Osteoblast (primary cell): ENCODE measurements around the genes VARS2 and HLA-C.

- CAGE, long polyA plus RNA = no peak
- RRBS = no CpG with 5 or more reads among the region's 7 CpGs
Measured at GRCh38 chr6:30741006-30741399, 1.5 kb downstream of the FLOT1 start.

GRCh38 chr6:30743459-30744076, 779 bp downstream of the IER3 start:
- CAGE, long polyA plus RNA = no peak
- RRBS = 23% methylated on average over 7 of the region's 36 CpGs

DNA sequence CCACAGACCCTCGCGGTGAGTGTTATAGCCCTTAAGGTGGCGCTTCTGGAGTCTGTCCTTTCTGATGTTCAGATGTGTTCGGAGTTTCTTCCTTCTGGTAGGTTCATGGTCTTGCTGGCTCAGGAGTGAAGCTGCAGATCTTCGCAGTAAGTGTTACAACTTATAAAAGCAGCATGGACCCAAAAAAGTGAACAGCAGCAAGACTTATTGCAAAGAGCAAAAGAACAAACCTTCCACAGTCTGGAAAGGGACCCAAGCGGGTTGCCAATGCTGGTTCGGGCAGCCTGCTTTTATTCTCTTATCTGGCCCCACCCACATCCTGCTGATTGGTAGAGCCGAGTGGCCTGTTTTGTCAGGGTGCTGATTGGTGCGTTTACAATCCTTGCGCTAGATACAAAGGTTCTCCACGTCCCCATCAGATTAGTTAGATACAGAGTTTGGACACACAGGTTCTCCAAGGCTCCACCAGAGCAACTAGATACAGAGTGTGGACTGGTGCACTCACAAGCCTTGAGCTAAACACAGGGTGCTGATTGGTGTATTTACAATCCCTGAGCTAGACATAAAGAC, 62.5 kb upstream of the IER3 start:
- CAGE, long polyA plus RNA = no peak
- RRBS = no CpG with 5 or more reads among the region's 11 CpGs

DNA sequence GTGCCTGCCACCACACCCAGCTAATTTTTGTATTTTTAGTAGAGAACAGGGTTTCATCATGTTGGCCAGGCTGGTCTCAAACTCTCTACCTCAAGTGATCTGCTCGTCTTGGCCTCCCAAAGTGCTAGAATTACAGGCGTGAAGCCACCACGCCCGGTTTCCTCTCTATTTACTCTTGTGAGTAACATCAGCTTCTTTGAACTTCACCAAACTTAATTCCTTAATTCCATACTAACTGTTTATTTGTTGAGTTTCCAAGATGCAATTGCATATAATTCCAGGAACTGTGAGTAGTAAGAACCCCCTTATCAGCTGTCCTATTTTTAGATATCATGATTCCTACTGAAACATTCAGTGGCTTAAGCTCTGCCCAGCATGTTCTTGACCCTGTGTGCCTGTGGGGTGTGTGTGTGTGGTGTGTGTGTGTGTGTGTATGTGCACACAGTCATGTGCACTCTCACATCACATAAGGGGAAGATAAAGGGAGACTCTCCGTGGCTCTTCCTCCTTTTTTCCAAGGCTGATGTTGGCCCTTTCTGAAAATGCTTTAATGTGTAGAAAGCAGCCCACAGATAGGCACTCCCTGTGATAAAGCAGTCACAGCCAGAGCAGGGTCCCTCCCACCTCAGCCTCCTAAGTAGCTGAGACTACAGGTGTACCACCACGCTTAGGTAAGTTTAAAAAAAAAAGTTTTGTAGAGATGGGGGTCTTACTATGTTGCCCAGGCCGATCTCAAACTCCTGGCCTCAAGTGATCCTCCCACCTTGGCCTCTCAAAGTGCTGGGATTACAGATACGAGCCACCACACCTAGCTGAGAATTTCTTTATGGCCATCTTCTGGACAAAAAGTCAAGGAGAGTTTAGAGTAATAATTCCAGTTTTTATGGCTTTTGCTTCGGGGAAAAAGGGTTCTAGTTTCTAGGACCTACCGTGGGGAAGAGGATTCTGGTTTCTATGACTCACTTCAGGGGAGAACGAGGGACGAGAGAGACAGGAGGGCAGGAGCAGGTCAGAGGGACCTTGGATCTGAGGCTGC, 69.0 kb upstream of the IER3 start:
- CAGE, long polyA plus RNA = no peak
- RRBS = no CpG with 5 or more reads among the region's 12 CpGs

DNA sequence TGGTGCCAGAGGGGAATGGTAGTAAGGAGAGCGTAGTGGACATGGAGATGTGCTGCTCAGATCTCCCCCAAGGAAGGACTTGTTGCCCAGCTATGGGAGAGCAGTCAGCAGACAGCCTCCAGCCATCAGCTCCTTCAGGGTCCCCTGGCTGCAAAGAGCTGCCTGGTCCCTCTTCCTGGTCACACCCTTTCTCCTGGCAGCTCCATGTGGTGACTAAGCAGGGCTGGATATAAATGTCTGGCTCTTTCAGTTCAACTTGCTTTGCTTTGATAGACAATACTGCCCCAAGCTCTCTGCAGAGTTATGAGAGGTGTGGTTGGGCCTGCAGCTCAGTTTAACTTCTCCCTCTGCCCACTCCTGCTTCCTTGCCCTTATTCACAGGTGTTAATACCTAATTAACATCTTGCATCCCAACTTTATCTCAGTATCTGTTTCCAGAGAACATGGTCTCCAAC, 64.1 kb upstream of the DDR1 start:
- CAGE, long polyA plus RNA = no peak
- RRBS = no CpG with 5 or more reads among the region's 1 CpG

DNA sequence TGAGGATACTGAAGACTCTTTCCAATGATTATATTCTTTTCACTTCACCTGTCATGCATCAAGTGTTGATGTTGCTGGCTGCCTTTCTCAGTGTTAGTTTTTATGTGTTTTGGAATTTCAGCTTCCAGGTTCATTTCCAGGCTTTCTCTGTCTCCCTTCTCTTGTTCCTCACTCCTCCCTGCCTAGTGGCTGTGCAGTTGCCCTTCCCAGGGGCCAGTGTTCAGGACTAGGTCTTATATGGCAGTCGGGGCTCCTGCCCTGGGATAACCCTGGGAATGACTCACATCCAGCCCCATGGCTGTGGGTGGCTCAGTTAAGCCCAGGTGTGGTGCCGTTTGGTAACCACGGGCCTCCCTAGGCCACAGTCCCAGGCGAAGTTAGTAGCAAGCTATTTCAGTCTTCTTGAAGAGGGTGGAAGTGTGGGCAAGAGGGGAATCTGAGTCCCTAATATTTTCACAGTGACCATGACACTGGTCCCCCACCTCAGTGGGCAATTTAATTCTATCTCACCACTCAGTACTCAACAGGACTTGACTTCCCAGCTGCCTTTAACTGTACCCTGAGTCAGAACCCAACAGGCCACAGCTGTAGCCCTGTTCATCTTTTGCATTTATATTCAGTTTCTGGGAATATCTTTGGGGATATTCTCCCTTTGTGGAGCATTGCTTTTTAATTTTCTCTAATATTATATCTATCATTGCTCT, 57.3 kb upstream of the DDR1 start:
- CAGE, long polyA plus RNA = no peak
- RRBS = no CpG with 5 or more reads among the region's 4 CpGs

DNA sequence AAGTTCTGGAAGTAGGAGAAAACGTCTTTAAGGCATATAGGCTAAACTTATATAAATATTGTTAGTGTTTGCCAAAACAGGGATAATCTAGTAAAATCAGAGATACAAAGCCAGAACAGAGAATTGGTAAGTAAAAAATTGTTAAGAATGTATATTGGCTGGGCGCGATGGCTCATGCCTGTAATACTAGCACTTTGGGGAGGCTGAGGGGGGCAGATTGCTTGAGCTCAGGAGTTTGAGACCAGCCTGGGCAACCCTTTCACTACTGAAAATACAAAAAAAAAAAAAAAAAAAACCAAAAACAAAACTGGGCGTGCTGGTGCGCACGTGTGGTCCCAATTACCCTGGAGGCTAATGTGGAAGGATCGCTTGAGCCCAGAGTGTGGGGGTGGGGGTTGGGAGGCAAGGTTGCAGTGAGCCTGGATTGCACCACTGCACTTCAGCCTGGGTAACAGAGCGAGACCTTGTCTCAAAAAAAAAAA, 37.1 kb upstream of the DDR1 start:
- CAGE, long polyA plus RNA = no peak
- RRBS = no CpG with 5 or more reads among the region's 8 CpGs

- CAGE, long polyA plus RNA = no peak
- RRBS = no CpG with 5 or more reads among the region's 16 CpGs
Measured at GRCh38 chr6:30847627-30848705, 36.4 kb upstream of the DDR1 start.

- CAGE, long polyA plus RNA = no peak
- RRBS = no CpG with 5 or more reads among the region's 17 CpGs
Measured at GRCh38 chr6:30880568-30881352, 3.6 kb upstream of the DDR1 start.

DNA sequence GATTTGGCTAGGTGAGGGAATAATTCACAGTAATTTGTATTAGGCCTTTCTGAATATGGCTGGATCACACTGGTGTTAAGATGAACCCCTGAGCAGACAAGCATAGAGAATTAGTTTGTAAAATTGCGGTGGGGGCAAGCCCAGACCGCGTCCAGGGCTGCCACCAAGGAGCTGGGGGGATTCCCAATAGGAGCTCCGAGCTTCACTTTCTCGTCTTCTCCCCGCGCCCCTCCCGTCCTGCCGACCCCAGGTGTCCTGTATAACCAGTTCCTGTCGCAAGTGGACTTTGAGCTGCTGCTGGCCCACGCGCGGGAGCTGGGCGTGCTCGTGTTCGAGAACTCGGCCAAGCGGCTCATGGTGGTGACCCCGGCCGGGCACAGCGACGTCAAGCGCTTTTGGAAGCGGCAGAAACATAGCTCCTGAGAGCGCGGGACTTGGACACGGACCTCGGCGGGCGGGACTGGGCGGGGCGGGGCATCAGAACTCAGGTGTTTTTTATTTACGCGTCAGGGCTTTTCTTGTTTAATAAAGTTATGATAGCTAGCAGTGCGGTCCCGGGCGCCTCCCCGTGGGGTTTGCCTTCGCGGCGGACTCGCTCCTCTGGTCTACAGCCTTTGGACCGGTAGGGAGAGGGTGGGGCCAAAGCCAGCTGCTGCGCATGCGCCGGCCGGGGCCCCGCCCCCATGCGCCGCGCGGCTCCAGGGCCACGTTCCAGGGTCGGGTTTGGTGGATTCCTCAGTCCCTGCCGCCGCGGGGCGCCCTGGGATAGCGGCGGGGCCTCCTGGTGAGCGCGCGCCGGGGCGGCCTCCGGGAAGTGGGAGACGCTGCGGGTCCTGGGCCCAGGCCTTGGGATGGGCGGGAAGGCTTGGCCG, at the start of gene VARS2:
Gene VARS2 (plus strand): TSS at position 678 of the 872 bp plus-strand sequence.
- CAGE, long polyA plus RNA = start-site peak on the plus strand centred at position 744 of the sequence, 88 bp wide, 6 and 21 reads in 2 replicates
- RRBS = 2% methylated on average over 16 of the region's 70 CpGs

DNA sequence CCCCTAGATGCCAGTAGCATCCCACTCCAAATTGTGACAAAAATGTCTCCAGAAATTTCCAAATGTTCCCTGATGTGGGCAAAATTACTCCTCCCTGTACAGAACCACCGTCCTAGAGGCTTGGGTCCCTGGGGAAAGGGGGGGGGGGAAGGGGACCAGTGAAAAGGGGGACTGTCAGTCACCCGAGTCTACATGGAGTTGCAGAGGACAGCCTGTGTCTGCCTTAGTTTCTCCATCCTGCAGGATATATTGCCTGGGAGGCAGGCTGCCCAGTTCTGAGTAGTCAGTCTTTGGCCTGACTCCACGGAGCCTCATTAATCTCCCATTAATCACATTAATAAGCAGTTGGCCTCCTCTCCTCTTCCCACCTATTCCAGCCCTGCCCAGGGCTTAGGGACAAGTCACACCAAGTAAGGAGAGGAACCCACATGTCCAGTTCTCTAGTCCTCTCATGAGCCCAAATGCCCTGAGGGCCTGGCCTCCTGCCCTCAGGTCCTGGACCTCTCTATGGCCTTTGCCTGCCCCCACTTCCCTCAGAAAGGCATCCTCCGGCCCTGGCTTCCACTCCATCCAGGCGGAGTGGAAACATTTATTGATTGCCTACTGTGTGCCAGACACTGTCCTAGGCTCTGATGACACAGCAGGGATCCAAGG, 1.3 kb upstream of the MUCL3 start:
- CAGE, long polyA plus RNA = no peak
- RRBS = no CpG with 5 or more reads among the region's 5 CpGs

- CAGE, long polyA plus RNA = no peak
- RRBS = no CpG with 5 or more reads among the region's 6 CpGs
Measured at GRCh38 chr6:31202615-31203281, 32.3 kb upstream of the POU5F1 start.

GRCh38 chr6:31229345-31229960, 42.4 kb downstream of the HLA-C start:
- CAGE, long polyA plus RNA = no peak
- RRBS = no CpG with 5 or more reads among the region's 8 CpGs

DNA sequence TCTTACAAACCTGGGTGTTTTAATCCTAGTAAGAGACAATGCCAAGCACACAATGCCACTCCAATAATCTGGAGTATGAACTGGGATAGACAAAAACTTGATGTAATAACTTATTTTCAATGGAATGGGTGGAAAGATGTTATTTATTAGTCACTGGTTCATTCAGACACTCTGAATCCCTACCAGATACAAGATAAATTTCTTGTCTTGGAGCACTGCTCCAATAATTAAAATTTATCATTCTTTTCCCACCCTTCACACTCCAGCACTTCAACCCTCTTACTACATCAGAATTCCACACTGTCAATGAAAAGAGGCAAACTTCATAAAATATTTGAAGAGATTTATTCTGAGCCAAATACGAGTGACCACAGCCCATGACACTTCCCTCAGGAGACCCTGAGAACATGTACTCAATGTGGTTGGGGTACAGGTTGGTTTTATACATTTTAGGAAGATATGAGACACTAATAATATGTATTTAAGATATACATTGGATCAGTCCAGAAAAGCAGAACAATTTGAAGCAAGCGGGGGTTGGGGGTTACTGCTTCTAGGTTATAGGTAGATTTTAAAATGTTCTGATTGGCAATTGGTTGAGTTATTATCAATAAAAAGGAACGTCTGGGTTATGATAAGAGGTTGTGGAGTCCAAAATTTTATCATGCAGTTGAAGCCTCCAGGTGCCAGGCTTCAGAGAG, 7.2 kb downstream of the HLA-C start:
- CAGE, long polyA plus RNA = no peak
- RRBS = no CpG with 5 or more reads among the region's 3 CpGs

GRCh38 chr6:31266932-31267565, 4.8 kb downstream of the HLA-C start:
- CAGE, long polyA plus RNA = no peak
- RRBS = no CpG with 5 or more reads among the region's 7 CpGs

DNA sequence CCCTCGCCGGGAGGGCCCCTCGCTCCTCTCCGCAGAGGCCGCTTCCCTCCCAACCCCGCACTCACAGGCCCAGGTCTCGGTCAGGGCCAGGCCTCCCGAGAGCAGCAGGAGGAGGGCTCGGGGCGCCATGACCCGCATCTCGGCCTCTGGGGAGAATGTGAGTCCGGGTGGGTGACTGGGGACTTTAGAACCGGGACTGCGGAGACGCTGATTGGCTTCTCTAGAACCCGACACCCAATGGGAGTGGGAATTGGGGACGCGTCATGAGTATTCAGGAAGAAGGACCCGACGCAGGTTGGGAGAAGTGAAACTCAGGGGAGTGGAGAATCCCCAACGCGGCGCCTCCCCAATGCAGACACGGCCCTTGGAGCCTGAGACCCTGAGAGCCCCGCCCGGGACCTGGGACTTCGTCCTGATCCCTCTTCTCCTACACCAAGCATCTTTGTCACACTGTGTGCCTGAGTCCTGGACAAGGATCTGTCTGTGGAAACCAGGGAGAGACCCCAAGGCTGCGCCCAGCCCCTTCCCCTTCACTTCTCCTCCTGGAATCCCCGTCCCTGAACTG, at the start of gene HLA-C:
Gene HLA-C (minus strand): TSS at position 159 of the 565 bp plus-strand sequence.
- CAGE, long polyA plus RNA = start-site peak on the minus strand centred at position 181 of the sequence, 47 bp wide, 823 and 481 reads in 2 replicates
- RRBS = no CpG with 5 or more reads among the region's 30 CpGs

- CAGE, long polyA plus RNA = no peak
- RRBS = no CpG with 5 or more reads among the region's 3 CpGs
Measured at GRCh38 chr6:31351641-31352181, 5.3 kb downstream of the HLA-B start.

DNA sequence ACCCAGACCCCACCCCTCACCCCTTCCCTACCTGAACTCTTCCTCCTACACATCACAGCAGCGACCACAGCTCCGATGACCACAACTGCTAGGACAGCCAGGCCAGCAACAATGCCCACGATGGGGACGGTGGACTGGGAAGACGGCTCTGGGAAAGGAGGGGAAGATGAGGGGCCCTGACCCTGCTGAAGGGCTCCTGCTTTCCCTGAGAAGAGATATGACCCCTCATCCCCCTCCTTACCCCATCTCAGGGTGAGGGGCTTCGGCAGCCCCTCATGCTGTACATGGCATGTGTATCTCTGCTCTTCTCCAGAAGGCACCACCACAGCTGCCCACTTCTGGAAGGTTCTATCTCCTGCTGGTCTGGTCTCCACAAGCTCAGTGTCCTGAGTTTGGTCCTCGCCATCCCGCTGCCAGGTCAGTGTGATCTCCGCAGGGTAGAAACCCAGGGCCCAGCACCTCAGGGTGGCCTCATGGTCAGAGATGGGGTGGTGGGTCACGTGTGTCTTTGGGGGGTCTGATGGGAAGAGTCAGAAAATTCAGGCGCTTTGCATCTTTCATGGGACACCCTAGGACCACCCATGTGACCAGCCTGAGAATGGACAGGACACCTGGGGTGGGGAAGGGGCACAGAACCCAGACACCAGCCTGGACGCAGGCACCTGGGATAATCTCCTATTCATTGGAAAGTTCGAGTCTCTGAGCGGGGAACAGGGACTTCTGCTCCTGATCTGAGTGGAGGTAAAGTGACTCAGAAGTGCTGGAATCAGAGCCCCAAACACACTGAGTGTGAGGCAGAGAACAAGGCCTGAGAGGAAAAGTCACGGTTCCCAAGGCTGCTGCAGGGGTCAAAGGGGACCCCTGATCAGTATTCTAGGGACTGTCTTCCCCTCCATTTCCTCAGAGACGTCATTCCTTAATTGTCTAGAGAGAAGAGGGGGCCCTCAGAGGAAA, 1.6 kb downstream of the HLA-B start:
- CAGE, long polyA plus RNA = no peak
- RRBS = no CpG with 5 or more reads among the region's 16 CpGs

GRCh38 chr6:31357858-31358355, 928 bp upstream of the HLA-B start:
- CAGE, long polyA plus RNA = no peak
- RRBS = no CpG with 5 or more reads among the region's 6 CpGs

DNA sequence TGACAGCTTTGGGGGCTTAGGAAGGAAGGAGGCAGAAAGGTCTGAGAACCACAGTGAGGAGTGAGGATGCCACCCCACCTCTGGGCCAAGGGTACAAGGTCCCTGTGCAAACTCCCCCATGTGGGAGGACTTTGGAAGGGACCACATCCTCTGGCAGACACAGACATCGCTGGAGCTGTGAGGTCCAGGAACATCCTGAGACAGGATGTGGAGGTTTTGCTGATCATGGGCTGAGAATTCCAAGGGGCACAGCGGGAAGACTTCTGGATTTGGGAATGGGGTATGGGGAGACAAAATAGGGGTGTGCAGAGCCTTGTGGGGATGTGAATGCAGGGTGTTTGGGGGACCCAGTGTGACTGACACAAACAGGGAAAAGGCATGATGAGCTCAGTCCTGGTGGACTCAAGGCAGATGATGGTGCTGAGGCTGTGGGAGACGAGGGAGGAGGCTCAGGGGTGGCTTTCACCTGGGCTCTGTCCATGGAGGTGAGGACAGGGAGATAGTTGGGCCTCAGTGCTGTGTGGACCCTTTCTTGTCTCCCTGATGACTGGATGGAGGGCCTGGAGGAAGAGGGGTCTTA, 26.4 kb upstream of the MICB start:
- CAGE, long polyA plus RNA = no peak
- RRBS = no CpG with 5 or more reads among the region's 3 CpGs